Metanephros (tissue), 2 donors: ENCODE measurements around the genes FRMPD4 and TRAPPC2.

- RAMPAGE, long total RNA, result no peak
Observed at GRCh38 chrX:9897739-9898486, 69.2 kb upstream of the CLDN34 start.

GRCh38 chrX:10041235-10041675, 74.1 kb downstream of the CLDN34 start:
- RAMPAGE, long total RNA, result no peak

DNA sequence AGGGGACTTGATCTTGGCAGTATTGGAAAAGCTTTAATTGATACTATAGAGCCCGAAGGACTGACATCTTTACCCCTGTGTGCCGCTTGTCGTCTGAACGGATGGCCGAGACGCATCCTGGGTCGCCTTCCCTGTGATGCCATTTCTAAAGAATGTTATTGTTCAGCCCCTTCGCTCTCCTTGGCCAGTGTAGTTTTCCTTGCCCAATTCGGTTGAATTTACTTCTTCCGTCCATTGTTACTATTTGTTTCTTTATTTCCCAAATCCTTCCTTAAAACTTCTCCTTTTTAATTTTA, 80.9 kb downstream of the CLDN34 start:
- RAMPAGE, long total RNA, result no peak

- RAMPAGE, long total RNA, result no peak
Observed at GRCh38 chrX:10062182-10062744, 94.5 kb upstream of the CLCN4 start.

DNA sequence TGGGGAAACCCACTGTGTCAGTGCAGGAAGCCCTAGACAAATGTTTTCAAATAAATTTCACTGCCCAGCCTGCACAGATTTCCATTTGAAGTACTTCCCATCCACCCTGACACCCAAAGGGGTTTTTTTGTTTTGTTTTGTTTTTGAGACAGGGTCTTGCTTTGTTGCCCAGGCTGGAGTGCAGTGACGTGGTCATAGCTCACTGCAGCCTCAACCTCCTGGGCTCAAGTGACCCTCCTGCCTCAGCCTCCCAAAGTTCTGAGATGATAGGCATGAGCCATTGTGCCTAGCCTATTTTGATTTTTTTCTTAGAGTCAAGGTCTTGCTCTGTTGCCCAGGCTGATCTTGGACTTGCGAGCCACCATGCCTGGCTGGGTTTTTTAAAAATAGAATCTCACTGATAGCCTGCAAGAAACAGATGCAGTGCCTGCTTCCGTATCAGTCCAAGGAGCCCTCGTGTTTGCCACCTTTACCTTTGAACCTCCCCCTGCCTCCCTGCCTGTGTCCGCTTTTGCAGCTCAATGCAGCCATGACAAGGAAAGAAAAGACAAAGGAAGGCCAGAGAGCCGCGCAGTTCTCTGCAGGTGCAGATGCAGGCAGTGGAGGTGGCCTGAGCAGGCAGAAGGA, 13.3 kb upstream of the CLCN4 start:
- RAMPAGE, long total RNA, result no peak

- RAMPAGE, long total RNA, result no peak
Observed at GRCh38 chrX:10566726-10567635, 53.4 kb downstream of the MID1 start.

- RAMPAGE, long total RNA, result no peak
Observed at GRCh38 chrX:12137608-12138533, at the start of gene FRMPD4. FRMPD4 (plus strand) TSS chrX:12138473.

DNA sequence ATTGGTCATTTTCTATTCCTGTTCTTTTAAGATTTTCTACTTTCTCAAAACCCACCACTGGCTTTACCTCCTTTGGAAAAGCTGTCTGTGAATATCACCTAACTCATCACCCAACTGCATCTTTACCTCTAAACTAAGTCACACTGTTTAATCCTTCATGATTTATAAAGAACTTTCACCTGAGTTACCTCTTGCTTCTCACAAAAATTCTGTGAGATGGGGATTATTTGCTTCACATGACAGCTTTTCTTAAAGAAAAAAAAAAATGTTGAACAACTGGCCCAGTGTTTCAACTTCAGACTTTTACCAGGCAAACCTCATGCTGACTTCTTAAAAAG, 71.6 kb upstream of the PRPS2 start:
- RAMPAGE, long total RNA, result no peak

GRCh38 chrX:12955720-12956848, 18.8 kb upstream of the TMSB4X start:
- RAMPAGE, long total RNA, result no peak

DNA sequence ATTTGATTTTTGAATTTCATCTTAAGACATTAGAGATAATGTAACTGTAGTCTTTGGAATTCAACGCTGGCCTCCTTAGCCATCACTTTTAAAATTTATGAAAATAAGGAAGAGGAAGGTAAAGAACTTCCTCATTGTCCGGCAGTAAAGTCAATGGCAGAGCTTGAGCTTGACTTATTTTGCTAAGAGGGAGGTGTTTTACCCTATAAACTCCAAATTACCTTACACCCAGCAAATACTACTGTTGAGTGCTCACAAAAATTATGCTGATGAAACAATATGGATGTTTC, 733 bp upstream of the TMSB4X start:
- RAMPAGE, long total RNA, result no peak

DNA sequence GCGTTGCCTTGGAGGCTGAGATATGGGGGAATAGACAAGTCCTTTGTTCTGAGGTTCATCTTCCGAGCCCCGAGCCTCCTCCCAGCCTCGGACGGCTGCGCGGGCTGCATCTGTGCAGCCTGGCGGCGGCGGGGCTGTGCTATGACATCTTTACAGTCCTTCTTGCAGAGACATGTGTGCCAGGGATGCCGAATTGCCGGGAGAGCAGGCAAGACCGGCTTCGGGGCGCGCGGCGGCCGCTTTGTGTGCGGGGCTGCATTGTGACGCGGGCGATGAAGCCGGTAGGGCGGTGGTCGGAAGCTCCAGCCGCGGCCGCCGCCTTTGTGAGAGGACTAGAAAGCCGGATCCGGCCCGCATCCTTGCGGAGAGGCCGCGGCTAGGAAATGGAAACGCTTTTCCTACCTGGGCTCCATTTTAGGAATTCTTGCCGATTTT, 558 bp downstream of the TMSB4X start:
- RAMPAGE, long total RNA, result no peak

DNA sequence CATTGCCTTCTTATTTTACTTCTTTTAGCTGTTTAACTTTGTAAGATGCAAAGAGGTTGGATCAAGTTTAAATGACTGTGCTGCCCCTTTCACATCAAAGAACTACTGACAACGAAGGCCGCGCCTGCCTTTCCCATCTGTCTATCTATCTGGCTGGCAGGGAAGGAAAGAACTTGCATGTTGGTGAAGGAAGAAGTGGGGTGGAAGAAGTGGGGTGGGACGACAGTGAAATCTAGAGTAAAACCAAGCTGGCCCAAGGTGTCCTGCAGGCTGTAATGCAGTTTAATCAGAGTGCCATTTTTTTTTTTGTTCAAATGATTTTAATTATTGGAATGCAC, 1.9 kb downstream of the TMSB4X start:
- RAMPAGE, long total RNA, result no peak

DNA sequence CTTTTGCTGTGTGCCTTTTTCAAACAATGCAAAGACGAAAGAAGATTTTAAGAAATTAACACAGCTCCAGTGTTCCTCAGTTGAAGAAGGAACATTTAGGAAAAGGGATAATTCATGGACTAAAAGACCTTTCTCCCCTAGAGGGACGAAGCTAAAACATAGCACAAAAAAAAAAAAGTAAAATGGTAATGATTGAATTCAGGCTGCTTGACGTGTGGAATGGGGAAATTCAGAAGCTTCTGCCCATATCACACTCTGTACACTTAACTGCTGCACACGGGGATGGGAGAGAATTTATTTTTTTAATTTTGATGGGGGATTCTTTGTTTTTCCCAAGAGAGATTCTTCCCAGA, 3.7 kb downstream of the TMSB4X start:
- RAMPAGE, long total RNA, result no peak

- RAMPAGE, long total RNA, result no peak
Observed at GRCh38 chrX:13005571-13006063, 30.7 kb downstream of the TMSB4X start.

- RAMPAGE, long total RNA, result no peak
Observed at GRCh38 chrX:13028645-13029423, 15.6 kb downstream of the FAM9C start.

DNA sequence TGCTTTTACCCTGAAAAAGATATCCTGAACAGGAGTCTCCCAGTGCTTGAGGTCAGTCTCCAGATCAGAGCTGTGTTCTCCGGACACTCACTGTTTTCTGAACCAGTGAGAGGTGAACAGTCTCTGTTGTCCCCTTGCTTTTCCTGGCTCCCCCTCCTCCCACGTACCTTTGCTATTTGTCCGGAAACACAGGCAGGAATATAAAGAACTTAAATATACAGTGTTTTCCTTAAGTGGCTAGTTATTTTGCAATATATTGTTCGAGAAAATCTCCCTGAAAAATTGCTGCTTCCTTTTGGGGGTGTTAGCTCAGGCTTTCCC, 116.5 kb downstream of the ATXN3L start:
- RAMPAGE, long total RNA, result no peak

DNA sequence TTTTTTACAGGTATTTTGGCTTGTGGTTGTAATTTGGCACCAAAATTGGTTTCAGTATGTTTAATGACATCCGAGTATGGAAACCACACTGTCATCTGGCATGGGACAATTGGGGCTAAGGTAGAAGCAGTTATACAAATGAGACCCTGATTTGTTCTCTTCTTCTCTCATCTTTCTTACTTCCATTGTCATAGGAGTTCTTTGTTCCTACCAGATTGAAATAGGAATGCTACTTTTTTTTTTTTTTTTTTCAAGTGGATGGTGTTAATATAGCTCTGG, 95.9 kb downstream of the ATXN3L start:
- RAMPAGE, long total RNA, result no peak

GRCh38 chrX:13608080-13608597, 38.7 kb downstream of the EGFL6 start:
- RAMPAGE, long total RNA, result no peak

DNA sequence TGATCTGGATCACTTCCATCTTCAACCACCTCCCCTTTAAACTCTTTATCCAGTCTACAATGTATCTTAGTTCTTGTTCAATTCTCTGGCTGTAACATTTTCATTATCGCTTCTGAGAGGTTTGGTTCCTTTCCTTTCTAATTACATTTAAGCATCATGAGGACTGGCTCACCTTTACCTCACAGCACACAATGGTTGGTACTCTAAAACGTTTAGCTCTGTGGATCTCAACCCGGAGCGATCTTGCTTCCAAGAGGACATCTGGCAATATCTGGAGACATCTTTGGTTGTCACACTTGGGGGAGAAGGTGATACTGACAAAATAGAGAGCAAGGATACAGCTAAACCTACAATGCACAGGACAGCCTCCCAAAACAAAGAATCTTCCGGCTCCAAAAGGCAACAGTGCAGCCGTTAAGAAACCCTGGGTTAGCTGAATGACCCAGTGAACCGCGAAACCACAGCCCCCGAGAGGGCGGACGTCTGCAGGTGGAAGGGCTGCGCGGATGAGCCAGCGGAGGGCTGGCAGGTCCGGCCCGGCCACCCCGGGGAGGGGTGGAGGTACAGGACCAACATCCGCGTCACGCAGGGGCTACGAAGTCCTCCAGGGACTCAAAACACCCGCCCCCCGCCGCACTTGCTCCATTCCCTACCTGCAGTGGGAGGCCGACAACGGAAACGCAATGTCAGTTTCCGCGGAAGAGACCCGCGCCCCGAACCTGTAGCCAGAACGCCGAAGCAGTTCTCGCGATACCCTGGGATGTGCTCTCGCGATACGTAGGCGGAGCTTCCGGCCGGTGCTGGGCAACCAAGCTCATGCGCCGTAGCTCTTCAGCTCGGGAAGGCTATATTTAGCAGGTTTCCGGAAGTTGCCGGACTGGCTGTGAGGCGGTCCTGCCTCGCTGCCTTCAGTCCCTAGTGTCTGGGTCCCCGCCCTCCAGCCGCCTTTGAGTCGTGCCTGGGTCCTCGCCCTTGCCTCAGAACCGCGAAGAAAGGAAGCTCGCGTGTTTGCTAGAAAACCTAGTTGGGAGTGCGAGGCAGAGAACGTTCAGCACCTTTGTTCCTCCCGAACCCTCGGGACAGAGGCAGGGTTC, at the start of gene TRAPPC2:
Gene TRAPPC2, minus strand, starts transcription at position 749 of the 1,094 bp plus-strand sequence.
- RAMPAGE, long total RNA, result no peak

- RAMPAGE, long total RNA, result no peak
Observed at GRCh38 chrX:13752812-13753563, 18.4 kb downstream of the OFD1 start.